Psoas muscle (tissue), 2 donors: ENCODE measurements around the genes NGLY1 and EOMES.

- PRO-cap, 2 experiments: no peak in any of the 2 experiments
Measured at GRCh38 chr3:24100869-24101442, 155.9 kb downstream of the NR1D2 start.

GRCh38 chr3:24495371-24496228 lies 950 bp upstream of the THRB start:
- PRO-cap, 2 experiments: peak in 2 of 2 experiments; most common plus-strand start chr3:24495549 (in 1); most common minus-strand start chr3:24495862 (in 2)

- PRO-cap, 2 experiments: no peak in any of the 2 experiments
Measured at GRCh38 chr3:25429297-25430263, 1.5 kb downstream of the RARB start.

DNA sequence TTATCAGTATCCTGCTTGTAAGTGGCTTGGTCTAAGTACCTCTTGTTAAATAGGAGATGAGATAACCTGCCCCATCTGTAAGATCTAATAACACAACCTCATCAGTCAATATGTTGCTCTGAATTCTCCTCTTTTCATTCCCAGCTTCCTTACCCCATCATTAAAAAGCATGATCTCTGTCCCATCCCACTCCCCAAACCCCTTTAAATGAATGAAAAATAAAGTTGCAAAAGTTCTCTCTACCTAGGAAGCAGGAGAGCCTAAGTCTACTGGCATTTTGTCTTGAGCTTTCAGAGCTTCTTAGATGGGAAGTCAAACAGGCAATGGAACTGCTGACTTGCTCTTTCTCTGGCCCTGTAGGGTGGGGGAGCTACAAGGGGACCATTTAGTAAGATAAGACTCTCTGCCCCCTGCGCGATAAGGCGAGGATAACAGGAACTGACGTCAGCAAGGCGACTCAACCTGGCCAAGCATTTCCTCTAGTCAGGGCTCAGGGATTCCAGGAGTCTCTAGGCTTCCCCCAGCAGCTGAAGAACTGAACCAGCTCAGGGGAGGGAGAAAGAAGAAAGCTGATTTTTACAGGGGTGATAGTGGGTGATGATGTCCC lies 5.7 kb downstream of the RARB start:
- PRO-cap, 2 experiments: no peak in any of the 2 experiments

- PRO-cap, 2 experiments: no peak in any of the 2 experiments
Measured at GRCh38 chr3:25453828-25454771, 26.0 kb downstream of the RARB start.

GRCh38 chr3:25458131-25458482 lies 30.0 kb downstream of the RARB start:
- PRO-cap, 2 experiments: no peak in any of the 2 experiments

DNA sequence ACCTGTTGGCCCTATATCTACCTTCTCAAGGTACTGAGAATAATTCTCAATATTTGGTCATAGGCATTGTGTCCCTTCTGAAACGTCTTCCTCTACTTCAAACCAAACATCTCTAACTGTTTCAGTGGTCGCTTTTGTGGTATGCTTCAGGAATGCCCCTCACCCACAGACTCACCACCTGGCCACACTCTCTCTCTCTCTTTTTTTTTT lies 111.2 kb downstream of the RARB start:
- PRO-cap, 2 experiments: no peak in any of the 2 experiments

DNA sequence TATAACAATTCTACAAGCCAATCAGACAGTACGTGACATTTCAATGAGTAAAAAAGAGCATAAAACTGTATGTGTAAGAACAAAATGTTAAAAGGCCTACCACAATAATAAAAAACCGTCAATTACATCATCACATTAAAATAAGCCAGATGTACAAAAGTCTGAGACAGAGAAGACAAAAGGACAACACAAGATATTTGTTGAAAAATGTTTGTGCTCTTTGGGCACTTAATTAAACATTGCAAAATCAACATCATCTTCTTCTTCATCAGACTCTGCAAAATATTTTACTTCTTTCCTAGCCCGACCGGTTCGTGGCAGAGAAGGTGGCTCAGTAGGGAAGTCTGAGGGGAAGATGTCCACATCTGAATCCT lies 66.6 kb downstream of the TOP2B start:
- PRO-cap, 2 experiments: no peak in any of the 2 experiments

DNA sequence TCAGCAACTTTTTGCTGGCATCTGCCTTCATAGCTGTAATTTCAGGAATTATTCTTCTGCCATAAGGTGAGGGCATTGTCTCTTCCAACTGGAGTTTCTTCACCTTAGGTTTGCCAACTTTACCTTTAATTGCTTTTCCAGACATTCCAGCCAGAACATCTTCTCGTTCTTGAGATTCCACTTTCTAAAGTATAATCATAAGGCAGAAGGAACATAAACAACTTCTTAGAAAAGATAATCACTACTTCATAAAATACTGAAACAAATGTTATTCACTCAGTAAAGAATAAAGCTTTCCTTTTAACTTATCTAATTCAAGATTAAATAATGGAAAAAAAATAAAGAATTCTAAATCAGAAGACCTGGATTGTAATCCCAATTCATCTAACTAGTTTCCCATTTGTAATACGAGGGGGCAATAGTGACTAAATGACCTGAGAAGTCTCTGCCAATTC lies 52.2 kb downstream of the TOP2B start:
- PRO-cap, 2 experiments: no peak in any of the 2 experiments

GRCh38 chr3:25663772-25664484 lies 779 bp downstream of the TOP2B start:
- PRO-cap, 2 experiments: peak in 1 of 2 experiments; most common plus-strand start chr3:25664194 (in 1)

GRCh38 chr3:25665002-25665779 lies 484 bp upstream of the TOP2B start:
- PRO-cap, 2 experiments: peak in 2 of 2 experiments; most common plus-strand start chr3:25665063 (in 2)

DNA sequence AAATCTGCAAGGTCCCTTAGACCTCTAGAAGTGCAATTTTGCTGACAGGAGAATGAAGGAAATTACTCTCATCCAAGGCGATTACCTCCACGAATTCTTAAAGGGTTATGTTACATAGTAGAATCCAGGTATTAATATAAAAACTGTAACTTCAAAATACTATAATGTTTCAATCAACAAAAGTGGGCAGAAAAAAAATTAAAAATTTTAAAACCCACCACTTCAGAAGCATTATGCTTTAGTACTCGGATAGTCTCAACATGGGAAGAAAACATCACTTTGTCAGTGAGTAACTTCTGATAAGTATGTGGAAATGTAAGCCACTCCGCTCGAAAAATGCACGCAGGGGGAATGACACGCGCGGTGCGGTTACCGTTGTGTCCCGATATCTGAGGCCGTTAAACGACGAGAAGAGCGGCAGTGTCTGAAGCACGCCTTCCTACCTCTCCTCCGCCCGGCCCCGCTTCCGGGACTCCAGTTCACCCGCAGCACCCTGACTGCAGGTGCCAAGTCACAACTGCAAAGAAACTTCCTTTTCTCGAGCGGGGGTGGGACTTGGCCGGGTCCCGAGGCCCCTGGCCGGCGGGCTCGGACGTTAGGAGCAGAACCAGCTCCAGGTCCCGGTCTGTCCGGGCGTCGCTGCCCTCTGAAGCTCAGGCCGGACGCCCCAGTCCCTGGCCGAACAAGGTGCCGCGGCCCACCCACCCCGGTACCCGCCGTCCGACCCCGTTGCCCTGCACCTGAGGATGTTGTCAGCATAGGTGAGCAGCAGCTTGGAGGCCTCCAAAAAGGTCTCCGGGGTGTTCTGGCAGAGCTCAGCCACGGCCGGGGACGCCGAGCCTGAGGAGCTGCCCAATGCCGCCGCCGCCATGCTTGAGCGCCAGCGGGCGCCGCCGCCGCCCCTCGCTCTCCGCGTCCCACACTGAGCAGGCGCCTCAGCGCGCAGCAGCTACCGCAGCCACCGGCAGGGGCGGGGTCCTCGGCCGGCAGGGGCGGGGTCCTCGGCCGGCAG lies at the start of gene NGLY1:
TSS of gene NGLY1 (minus strand) at position 924 of the 1,012 bp plus-strand sequence.
- PRO-cap, 2 experiments: peak in 2 of 2 experiments; most common plus-strand start position 401 of the sequence (in 2); most common minus-strand start position 466 of the sequence (in 2)

GRCh38 chr3:26768278-26768685 lies 145.7 kb downstream of the LRRC3B start:
- PRO-cap, 2 experiments: no peak in any of the 2 experiments

GRCh38 chr3:27317082-27317715 lies 52.0 kb downstream of the NEK10 start:
- PRO-cap, 2 experiments: no peak in any of the 2 experiments

DNA sequence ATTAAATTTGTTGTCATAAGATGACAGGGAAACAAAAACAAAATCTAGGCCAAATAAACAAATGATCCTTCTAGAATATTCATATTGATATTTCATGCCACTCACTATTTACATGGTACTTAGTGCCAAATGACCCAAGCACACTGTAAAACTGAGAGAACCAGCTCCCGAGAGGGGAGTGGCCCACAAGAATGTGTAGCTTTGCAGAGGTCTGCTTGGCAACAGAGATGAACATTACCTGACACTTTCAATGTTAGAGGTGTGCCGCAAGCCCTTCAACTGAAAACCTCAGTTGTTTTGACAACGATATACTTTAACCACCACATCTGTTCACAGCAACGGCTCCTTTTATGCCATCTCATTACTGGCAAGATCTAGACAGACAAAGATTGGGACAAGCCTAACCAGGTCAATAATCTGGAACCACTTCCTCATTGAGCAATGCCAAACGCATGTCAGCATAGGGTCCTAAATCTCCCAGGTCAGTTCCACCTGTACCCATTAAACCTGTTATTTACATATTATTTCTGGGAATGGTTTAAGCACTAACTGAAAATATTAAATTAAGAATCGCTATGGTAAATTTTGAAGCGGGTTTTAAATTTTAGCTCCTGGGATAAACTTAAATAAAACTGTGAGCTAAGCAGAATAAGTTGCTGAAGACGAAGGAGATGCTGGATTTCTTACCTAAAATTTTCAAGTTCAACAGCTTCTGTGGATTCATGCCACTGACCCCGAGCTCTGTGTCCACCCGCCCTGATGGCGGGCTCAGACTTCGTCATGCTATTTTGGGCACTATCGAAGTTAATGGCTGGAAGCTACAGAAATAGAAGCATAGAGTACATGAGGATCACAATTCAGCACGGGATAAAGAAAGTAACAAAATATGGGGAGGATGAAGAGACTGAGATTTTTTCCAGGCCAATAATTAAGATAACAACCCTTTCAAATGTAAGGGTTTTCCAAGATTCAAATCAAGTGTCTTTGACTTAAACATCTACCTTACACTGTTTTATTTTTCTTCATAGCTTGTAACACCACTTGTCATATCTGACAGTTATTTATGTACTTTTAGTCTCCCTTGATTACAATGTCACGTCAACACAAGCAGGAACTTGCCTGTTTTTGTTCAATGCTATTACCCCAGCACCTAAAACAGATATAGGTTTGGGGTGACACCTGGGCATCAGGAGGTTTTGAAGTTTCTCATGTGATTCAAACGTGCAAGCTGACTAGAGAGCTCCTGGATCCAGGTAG lies 23.4 kb downstream of the NEK10 start:
- PRO-cap, 2 experiments: peak in 2 of 2 experiments; most common minus-strand start position 776 of the sequence (in 2)

DNA sequence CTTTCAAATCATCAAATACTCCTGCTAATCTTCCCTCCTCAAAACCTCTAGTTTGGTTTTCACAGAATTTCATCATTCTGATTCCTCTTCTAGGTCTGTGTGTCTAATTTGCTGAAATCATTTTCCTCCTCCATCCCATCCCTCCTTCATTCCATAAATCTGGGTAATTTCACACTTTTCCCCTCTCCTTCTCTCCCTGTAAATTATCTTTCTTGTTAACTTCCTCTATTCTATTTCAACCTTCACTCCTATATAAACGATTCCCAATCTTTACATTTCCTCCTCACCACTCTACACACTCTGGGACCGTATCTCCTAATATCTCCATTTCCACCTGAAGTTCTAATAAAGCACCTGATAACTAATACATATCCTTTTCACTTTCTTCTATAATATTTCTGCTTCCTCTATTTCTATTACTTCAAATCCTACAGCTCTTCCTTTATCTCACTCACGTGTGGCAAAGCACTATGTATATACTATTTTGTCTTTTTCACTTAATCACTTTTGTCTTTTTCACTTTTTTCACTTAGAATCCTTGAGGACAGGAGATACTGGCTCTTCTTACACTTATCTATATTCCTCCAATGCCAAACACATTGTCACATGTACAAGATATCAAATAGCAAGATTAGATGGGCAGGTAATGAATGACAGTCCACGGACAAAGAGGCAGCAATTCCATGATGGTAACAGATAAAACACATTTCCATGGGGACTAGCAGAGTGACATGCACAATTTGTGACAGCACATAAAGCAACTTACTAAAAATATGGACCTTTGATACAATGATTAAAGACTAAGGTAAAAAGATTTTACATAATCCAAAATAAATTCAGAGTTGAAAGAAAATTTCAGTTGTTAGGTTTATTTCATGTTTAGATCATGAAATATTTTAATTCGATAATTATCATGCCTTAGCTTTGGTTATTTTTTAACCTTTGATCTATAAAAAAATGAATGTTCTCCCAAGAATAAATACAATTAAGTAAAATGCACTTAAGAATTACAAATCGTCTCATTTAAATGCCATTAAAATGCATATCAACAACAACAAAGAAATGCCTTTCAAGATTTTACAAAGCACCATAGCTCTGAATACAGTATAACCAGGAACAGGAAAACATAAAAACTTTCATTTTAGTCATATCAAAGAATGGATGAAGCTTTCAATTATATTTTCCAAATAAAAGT lies 38.8 kb upstream of the NEK10 start:
- PRO-cap, 2 experiments: no peak in any of the 2 experiments

DNA sequence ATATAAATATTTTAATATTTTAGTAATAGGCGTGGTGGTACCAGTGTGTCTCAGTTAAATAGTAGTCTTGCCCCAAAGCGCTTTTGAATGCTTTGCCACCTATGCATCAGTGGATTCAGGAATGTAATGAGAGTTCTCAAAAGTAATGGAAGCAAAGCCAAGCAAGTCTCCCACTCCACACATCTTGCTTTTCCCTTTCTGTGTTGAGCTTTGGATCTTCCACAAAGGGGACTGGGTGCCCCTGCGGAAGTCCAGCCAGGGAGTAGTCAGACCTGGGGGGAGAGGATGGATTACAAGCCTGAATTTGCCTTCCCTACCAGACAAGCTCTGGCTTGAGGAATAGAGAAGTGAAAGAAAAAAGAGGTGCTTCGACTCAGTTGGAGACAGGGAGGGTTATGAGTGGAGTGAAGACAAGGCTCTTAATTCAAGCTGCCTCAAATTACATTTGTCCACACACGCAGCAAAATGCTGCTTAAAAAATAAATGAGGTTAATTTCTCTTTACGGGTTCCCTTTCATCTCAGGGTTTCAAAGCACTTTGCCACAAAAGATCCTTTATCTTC lies 48.9 kb upstream of the SLC4A7 start:
- PRO-cap, 2 experiments: no peak in any of the 2 experiments

DNA sequence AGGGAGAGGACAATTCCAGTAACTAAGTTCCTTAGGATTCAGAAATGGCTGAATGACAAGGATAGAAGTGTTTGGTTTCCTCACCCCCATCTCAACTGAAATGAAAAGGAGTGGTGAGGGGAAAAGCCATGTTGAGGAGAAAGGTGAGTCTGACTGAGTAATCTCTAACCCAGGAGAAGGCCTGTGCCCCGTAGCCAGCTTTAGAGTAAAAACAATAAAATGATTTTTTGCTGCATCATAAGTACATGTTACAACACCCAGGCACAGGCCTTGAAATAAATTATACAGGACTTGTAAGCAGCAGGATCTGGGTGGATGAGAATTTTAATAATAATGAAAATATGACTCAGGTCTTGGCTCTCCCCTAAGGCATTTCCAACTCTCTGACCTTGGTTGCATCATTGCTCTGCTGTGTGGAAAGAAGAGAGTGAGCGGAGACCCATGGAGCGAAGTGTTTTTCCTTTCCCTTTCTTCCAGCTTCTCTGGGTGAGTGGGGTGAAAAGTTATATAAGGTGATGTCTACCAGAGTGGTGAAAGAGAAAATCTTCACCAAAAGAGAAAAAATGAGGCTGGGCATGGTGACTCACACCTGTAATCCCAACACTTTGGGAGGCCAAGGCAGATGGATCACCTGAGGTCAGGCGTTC lies 44.6 kb downstream of the EOMES start:
- PRO-cap, 2 experiments: no peak in any of the 2 experiments

GRCh38 chr3:27722182-27722601 lies at the start of gene EOMES:
TSS of gene EOMES (minus strand) at chr3:27722323.
- PRO-cap, 2 experiments: no peak in any of the 2 experiments

- PRO-cap, 2 experiments: no peak in any of the 2 experiments
Measured at GRCh38 chr3:27842994-27843366, 120.9 kb upstream of the EOMES start.